M059J (cell line): ENCODE results near the genes LACTB and APH1B.

DNA sequence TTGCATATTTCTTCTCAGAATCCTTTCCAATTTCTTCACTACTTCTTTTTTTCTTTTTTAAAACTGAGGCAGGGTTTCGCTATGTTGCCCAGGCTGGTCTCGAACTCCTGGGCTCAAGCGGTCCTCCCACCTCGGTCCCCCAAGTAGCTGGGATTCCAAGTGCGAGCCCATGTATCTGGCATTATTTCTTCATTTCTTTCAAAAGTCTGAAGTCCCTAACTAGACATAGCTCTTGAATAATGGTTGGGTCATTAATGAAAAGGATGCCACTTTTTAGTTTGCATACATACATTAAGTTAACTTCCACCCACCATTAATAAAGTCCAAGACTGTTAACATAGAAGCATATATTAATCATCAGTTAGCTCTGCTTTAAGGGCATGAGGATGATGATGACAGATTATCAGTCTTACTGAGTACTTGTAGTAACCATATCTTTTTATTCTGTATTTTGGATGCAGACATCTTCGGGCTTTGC, 39.1 kb upstream of the ICE2 start:
- RAMPAGE, long total RNA = no peak

- RAMPAGE, long total RNA = no peak
These were observed 133.7 kb upstream of the ICE2 start for GRCh38 chr15:60612743-60613036.

DNA sequence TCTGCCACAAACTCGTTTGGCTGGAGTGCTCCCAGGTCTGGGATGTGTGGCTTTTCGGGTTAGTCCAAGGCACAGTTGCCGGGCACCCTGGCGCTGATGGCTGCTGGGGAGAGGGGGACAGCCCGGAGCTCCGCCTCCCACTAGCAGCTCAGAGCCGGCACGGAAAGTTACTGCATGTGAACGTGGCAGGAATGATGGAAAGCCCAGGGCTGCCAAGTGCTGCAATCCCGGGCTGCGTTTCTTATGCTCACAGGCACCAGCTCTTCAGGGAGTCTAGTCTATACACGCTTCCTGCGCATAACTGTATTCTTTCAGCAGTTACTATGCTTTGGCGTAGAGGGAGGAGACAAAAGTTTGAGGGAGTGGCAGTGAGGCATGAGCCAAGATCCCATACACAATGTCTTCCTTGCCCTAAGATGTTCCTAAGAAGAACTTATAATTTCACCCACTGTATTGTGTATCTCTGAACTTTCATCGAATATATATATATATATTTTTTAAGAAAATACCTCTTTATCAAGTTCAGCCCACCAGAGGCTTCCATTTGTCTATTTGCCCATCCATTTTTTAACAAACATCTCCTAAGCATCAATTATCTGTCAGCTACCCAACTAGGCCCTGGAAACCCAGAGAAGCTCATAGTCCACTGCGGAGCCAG, 141.9 kb upstream of the ICE2 start:
- RAMPAGE, long total RNA = no peak

GRCh38 chr15:60660587-60660927, 181.6 kb upstream of the ICE2 start:
- RAMPAGE, long total RNA = no peak

DNA sequence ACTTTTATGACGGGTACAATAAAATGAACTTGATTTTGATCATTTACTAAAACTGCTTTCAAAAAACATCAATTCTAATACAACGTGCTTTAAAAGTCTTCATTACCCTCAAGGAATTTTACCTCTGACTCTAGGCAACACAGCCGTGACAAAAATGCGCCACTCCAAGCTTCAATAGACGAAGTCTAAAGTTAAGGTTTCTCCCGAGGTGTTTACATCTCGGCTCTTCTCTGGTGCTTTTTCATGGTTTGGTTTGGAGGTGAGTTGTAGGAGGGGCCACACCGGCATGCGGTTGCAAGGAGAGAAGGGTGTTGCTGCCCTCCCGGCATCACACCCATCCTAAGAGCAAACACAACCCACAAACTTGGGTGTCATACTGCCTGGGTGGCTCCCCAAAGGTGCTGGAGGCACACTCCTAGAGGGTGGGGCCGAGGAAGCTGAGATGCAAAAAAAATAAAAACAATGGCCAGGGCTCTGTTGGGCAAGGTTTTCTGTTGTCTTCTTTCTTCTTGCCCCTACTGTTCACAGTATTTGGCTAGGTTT, 225.1 kb upstream of the ICE2 start:
- RAMPAGE, long total RNA = no peak

- RAMPAGE, long total RNA = no peak
These were observed 311.7 kb downstream of the RORA start for GRCh38 chr15:60917114-60918054.

GRCh38 chr15:60981523-60982129, 247.5 kb downstream of the RORA start:
- RAMPAGE, long total RNA = no peak

DNA sequence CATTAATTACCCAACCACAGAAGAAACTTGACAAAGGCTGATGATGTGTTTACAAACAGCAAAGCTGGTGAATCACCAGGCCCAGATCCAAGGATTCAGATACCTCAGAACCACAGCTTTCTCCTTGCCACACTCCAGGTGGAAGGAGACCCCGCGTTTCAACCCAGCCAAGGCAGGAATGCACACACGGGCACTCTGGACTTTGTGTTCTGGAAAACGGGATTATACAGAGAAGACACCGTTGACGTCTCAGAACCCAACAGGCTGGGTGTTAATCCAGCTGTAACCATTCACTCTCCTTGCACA, 73.4 kb downstream of the RORA start:
- RAMPAGE, long total RNA = no peak

GRCh38 chr15:61156136-61157161, 72.7 kb downstream of the RORA start:
- RAMPAGE, long total RNA = no peak

DNA sequence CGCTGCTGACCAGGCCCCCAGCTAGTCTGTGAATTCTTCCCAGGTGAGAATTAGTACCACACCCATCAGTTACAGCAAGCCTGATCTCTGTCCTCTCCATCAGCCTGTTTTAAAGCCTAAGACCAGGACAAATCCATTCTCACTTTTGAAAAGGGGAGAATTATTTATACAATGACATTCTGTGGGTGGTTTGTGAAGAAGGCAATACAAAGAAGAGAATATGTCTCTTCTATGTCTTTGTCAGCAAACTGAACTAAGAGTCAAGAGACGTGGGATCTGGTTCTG, 160.3 kb upstream of the RORA start:
- RAMPAGE, long total RNA = no peak

- RAMPAGE, long total RNA = no peak
These were observed 74.7 kb downstream of the TLN2 start for GRCh38 chr15:62464890-62465605.

GRCh38 chr15:62561032-62561634, 170.8 kb downstream of the TLN2 start:
- RAMPAGE, long total RNA = no peak

DNA sequence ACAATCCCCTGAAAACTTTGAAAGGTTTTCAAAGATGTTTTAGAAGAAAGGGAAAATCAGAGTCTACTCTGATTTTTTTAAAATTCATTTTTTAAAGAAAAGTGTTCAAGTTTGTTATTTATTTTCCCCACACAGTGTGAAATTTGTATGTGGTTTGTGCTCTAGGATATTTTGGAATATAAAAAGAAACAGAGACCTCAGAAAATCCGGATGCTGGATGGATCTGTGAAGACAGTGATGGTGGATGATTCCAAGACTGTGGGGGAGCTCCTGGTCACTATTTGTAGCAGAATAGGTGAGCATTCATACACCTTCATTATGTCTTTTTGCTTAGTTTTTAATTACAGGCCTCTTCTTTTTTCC, 261.5 kb downstream of the TLN2 start:
- RAMPAGE, long total RNA = no peak

- RAMPAGE, long total RNA = no peak
These were observed 242.6 kb upstream of the TPM1 start for GRCh38 chr15:62799852-62800361.

DNA sequence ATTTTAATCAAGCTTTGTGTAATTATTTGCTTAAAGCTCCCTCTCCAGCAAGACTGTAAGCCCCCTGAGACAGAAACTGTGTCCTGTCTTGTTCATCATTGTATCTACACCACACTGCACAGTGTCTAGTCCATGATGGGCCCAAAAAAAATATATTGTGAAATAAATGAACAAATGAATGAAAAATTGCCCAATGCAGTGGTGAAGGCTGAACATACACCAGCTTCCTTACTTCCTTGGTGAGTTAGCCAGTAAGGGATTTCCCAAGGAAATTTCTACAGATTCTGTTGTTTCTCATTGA, 154.6 kb upstream of the TPM1 start:
- RAMPAGE, long total RNA = no peak

DNA sequence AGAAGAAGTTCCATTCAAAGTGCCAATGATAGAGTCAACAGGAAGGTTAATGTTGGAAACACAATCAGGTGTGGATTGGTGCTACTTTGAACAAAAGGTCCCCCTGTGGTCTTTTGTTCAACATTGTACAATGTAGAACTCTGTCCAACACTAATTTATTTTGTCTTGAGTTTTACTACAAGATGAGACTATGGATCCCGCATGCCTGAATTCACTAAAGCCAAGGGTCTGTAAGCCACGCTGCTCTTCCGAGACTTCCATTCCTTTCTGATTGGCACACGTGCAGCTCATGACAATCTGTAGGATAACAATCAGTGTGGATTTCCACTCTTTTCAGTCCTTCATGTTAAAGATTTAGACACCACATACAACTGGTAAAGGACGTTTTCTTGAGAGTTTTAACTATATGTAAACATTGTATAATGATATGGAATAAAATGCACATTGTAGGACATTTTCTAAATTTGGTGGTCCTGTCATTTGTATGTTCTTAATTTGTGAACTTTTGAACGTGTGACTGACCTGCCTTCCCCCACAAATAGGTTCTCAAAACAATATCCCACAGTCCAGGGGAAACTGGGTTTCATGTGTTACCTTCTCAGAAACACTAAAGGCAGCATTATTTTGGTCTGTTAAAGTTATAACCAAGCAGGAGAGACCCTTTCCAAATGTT, 29.0 kb downstream of the TPM1 start:
- RAMPAGE, long total RNA = no peak

DNA sequence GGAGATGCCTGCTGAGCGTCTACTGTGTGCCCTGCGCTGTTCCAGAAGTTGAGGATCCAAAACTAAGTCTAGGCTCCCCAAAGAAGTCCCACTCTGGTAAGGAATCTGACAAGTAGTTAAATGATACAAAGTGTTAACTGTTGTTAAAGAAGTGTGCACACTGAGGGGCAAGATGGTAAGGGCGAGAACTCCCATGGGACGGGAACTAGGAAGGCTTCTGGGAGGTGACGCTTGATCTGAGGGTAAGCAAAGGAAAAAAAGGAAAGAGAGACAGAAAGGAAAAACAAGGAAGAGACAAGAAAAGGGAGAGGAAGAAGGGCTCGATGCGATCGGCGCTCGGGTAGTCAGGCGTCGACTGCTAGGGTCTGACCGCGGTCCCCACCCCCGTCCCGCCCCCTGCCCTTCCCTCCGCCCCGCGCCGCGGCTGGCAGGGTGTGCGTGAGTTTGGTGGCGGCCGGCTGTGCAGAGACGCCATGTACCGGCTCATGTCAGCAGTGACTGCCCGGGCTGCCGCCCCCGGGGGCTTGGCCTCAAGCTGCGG, at the start of gene LACTB:
Gene LACTB (plus strand): TSS at position 463 of the 541 bp plus-strand sequence.
- RAMPAGE, long total RNA = no peak

DNA sequence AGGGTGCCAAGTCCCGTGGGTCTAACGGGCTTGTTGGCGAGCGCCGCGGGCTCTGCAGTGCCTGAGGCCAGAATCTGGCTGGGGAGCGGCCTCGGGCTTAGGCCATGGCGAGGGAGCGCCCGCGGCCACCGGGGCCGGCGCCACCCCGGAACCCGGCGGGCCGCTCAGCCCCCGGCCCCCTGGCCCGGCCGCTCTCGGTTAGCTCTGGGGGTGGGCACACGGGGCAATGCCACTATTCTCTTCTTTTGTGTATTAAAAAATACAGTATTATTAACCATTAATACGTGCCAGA, 297 bp upstream of the RPS27L start:
- RAMPAGE, long total RNA = no peak

DNA sequence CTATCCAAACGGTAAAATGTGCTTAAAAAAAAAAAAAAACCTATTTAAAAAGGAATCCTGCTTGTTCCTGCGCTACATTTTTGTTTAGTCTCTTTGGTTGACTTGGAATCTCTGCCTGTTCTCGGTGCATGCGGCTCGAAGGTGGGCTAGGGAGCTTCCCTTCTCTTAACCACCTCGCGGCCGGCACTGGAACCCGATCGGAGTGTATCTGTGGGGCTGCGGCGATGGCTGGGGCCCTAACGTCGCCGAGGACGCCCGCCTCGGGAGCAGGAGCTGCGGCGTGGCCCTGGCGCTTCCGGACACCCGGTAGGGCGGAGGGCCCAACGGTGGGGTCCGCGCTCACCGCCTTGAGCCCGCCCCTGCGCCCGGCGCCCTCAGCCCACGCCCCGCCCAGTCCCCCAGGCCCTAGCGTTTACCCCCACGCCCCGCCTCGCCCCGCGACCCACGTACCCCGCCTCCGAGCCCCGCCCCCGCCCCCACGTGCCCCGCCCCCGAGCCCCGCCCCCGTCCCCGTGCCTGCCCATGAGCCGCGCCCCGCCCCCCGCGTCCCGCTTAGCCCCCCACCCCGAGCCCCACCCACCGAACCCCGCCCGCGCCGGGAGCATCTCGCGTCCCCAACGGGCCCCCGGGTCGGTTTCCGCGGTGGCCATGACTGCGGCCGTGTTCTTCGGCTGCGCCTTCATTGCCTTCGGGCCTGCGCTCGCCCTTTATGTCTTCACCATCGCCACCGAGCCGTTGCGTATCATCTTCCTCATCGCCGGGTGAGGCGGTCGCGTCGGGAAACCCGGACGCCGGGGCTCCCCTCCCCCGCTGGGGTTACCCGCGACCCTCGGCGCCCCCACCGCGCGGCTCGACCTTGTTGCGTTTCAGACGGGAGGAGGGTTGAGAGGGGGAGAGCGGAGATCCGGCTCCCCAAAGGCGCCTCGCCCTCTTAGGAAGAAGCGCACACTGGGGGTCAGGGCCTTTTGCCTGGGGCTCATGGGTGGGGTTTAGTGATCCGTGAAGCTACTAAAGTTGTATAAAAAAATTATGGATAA, at the start of gene APH1B:
Gene APH1B (plus strand): TSS at position 630 of the 1,037 bp plus-strand sequence.
- RAMPAGE, long total RNA = no peak

DNA sequence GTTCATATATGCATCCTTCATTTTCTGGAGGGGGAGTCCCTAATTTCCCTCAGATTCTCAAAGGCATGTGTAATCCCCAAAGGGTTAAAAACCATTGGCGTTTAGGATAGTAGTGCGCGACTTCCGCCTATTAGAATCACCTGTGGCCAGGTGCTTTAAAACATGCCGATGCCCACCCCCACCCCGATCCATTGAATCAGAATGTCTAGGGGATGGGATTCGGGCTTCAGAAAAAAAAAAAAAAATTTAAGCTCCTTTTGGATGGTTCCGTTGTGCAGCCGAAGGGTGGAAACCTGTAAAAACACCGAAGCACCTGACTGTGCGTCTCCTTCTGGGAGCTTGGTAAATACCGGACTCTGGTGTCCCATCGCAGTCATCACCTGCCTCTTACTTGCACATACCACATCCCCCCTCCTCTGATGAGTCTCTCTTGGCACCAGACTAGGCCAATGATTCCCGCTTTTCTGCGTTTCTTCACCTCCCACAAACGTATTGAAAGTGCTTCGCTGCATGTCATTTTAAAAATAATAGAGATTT, 676 bp downstream of the APH1B start:
- RAMPAGE, long total RNA = no peak